Fallopian tube (tissue), 1 donor: ENCODE results near the gene TNNT3.

- PRO-cap, result no peak
Measured at GRCh38 chr11:1861429-1861708, 8.5 kb downstream of the LSP1 start.

DNA sequence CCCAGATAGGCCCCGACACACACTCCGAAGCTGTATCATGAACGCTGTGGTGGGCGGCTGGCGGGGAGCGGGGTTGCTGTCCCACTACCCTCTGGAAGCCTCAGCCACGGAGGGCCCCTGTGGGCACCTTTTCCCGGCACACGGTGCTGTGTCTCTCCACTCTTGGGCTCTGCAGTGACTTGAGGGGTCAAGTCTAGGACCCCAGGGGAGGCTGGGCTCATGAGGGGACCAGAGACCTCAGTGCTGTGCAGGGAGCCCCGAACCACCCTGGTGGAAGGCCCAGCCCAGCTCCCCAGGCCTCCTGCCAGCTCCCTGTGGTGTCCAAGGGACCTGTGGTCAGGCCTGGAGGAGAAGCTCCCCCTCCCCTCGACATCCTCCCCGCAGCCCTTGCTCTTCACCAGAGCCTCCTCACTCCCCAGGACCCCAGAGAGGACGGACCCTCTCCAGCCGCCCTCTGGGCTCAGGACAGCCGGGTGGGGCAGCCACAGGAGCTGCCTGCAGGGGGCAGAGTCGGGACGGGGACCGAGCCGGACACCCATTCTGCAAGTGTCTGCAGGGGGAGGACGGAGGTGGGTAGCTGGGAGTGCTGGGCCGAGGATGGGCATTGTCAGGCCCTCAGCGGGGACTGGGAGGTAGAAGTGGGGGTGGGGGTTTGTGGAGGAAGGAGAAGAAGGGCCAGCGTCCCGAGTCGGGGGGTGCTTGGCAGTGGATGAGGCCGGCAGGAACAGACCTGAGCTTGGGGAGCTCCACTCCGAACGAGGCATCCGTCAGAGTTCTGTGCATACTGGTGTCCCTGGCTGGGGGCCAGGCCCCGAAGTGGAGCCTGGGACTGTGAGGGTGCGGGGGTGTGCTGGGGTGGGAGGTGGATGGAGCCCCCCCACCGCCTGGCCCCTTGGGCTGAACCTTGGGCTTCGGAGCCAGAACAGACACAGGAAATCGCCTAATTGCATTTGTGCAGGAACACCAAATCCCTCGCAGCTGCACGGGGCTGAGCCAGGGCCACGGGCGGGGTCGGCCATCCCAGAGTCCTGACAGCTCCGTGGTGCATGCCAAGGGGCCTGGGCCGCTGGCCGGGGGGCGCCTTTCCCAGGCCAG is 15.3 kb downstream of the PRR33 start:
- PRO-cap, result no peak

DNA sequence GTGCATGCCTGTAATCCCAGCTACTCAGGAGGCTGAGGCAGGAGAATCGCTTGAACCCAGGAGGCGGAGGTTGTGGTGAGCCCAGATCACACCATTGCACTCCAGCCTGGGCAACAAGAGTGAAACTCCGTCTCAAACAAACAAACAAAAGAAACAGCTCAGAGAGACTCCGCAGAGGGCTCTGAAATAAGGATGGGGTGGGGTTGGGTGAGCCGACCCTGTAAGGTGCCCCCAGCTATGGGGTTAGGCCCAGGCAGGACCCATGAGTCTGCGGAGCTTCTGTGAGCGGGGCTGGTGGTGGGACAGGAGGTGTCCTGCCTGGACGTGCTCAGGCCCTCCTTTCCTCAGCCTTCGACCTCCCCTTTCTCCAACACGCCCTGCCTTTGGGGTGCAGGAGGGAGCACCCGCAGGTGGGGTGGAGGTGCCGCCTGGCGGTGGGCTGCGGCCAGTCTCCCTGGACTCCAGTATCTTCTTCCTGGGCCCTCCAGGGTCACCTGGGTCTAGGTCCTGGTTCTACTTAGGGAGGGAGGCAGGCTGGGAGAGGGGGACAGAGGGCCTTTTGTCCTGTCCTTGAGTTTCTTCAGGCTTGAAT is 12.4 kb downstream of the PRR33 start:
- PRO-cap, result no peak

- PRO-cap, result no peak
Measured at GRCh38 chr11:1883949-1884799, 7.5 kb downstream of the PRR33 start.

- PRO-cap, result no peak
Measured at GRCh38 chr11:1890788-1891179, 911 bp downstream of the PRR33 start.

DNA sequence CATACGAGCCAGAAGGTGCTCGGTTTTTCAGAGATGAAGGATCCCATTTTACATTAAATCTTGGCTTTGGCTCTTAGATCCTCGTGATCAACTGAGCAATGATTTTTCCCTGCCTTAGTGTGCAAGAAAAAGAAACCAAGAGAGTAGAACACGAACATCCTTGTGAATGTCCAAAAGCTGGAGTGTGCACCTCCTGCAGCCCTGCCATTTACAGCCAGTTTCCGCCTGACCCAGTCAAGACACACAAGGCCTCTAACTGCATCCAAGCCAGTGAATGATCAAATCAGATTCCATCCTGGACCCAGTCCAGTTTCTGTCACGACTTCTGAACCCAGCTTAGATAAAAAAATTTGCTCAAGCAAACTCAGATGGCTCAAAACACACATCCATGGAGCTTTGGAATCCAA is 12.0 kb upstream of the PRR33 start:
- PRO-cap, result no peak

- PRO-cap, result no peak
Measured at GRCh38 chr11:1907932-1908435, 11.5 kb upstream of the TNNT3 start.

DNA sequence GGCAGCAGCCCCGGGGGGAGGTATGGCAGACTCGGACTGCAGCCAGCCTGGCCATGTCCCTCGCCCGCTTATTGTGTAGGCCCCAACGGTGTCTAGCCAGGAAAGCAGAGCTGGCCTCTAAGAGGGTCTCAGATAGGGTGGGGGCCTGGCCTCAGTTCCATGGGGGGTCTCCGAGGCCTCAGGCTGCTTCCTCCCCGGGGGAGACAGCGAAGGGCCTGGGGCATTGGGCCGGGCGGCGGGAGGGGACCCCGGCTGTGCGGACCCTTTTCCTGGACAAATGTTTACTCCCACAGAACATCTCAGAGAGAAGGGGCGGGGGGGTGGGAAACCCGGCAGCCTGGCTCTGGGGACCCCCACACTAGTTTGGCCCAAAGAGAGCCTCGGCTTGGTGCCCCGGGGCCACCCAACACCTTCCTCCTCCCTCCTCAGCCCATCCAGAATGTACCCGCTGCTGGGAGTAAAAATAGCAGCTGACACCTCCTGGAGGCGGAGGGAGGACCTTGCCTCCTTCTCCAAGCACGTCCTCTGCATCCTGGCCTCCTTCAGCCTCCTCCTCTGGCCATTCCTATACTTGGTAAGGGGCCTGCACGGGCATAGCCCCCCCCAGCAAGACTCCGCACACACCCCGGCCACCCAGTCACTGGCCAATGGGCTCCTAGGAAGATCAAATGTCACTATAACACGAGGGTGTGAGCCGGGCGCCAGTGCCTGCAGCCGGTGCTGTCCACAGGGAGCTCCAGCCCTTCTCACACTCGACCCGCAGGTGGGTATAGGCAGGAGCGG is at the start of gene TNNT3:
TNNT3 (plus strand) TSS at position 704 of the 783 bp plus-strand sequence.
- PRO-cap, result no peak

- PRO-cap, result no peak
Measured at GRCh38 chr11:1931239-1931728, 11.8 kb downstream of the TNNT3 start.

DNA sequence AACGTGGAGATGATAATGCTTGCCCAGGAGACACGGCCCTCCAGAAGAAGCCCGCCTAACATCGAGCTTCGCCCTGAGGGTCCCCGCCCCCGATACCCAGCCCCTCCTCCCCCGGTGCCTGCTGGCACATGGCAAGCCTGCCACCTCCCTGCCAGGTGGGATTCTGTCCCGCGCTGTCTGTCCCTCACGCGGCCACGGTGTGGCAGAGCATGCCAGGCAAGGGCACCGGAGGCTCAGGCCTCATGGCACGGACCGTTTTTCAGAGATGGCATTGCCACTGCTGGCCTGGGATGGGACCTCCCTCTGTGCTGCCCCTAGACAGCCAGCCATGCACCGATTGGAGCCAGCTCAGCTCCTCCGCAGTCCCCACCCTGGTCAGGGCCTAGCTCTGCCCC is 19.4 kb downstream of the MRPL23 start:
- PRO-cap, result no peak

DNA sequence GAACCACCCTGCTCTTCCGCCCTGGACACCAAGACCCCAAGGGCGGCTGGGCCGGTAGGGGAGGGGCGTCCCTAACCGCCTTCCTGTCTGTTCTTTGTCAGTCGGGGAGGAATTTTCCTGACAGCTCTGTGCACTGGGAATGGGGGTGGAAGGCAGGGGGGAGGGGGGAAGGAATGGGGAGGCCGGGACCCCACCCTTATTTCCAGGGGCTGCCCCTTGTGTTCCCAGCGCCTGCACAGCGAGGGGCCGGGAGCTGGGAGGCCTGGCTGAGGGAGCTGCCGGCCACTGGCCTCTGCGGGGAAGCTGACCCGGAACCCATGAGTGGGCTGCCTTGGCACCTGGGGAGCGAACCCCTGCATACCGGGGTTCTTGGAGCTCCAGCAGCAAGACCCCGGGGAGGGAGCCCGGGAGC is 46.9 kb downstream of the MRPL23 start:
- PRO-cap, result no peak

- PRO-cap, result no peak
Measured at GRCh38 chr11:2129494-2130360, 9.5 kb downstream of the IGF2 start.

- PRO-cap, result unidirectional peak, plus-strand start at chr11:2137700; unidirectional peak, plus-strand start at chr11:2137823; unidirectional peak, plus-strand start at chr11:2137867
Measured at GRCh38 chr11:2137584-2138076, 1.6 kb downstream of the IGF2 start.

DNA sequence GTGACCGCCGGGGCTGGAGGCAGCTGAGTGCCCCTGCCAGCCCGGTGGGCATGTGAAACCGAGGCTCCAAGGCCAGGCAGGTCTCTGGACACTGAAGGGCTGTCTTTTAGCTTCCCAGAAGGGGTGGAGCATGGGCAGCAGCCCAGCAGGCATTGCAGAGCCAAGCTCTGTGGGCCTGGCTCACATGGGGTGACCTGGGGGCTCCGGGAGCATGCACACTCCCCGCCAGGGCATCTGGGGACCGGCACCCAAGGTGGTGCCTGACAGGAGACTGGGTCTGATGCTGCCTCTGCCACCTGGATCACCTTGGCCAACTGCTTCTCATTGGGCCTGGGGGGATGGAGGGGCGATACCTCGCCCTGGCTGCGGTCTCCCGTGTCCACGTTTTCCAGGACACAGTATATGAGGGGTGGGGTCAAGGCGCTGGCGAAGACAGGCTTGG is 3.6 kb downstream of the INS start:
- PRO-cap, result no peak

- PRO-cap, result unidirectional peak, plus-strand start at chr11:2202714
Measured at GRCh38 chr11:2202380-2202962, 30.9 kb upstream of the TH start.

GRCh38 chr11:2204769-2205360 is 33.2 kb upstream of the TH start:
- PRO-cap, result no peak

GRCh38 chr11:2208738-2209157 is 37.1 kb upstream of the TH start:
- PRO-cap, result no peak

DNA sequence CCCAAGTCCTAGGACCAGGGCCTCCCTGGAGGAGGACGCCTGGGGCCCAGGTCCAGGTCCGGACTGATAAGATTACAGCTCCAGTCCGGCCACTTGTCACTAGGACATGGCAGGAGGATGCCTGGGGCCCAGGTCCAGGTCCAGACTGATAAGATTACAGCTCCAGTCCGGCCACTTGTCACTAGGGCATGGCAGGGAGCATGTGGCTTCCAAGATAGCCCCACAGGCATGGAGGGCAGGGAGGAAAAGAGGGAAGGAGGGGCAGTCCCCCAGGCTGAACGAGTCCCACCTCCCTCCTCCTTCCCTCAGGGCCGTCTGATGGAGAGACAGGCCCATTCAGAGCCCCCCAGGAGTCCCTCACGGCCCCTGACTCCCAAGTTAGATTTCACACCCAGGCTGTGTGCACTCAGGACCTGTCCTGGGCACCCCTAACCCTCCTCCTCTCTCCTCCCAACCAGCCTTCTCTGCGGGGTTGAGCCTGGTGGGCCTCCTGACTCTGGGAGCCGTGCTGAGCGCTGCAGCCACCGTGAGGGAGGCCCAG is 1.9 kb downstream of the TSPAN32 start:
- PRO-cap, result no peak

DNA sequence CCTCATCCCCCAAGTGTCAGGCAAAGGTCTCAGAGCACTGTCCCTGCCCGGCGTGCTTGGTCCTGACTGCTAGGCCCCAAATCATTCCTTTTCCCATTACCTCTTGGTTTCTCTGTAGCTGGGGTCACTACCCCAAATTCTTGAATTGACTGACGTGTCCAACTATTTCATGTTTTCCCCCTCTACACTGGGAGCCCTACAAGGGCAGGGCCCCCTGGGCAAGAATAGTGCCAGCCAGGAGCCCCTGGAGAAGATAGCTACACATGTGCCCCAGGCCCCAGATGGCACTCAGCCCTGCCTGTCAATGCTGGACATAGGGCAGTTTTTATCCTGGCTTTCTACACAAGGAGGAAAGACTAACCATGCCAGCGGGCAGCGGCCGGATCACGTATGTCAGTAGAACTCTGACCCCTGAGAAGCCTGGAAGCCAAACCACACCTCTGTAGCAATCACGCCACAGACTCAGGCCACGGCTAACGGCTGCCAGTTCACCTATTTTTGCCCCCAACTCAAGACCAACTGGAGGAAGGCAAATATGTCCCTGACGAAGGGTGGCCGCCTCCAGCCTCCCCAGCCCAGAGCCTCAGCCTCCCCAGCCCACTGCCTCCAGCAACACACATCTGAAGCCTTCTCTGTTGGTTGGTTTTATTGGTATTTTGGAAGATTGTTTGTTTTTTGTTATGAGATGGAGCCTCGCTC is 7.3 kb upstream of the CD81 start:
- PRO-cap, result no peak

DNA sequence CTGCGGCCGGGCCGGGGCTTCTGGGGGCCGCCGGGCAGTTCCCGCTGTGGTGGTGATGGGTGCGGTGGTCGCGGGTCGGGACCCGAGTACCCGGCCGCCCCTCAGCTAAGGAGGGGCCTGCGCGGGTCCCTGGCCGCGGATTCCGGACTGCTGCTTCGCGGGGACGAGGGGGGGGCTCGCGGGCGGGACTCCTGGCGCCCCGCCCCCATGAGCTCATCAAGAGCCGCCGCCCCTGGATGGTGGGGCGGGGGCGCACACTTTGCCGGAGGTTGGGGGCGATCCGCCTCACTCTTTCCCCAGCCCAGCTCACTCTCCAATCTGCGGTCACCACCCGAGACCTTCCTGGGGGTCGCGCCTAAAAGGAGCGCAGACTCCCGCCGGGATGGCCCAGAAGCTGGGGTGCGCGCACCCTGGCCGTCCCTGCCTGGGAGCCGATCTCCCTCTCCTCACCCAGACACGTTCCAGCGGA is 773 bp downstream of the CD81 start:
- PRO-cap, result bidirectional peak, plus-strand start at position 257 of the sequence, minus-strand start at position 149 of the sequence